Measurements from ENCODE around the genes GALNT12 and ERP44.

DNA sequence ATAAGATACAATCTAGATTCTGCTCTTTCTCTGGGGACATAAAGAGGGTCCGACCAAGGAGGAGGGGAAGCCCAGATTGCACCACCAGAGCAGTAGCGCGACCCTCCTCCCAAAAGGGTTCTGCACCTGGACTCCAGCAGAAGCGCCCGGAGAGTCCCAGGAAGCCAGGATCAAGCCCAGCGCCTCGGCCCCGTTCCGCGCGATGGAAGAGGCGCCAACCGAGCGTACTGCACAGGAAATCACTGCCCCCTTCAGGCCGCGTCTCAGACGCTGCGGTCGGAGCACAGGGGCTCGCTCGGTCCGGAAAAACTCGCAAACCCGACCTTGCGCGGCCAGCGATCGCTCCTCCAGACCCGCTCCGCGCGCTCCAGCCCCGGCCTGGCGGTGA, 1.6 kb downstream of the GABBR2 start:
- PRO-cap = no peak

- PRO-cap = no peak
Observed at GRCh38 chr9:98778681-98779441, 17.5 kb downstream of the ANKS6 start.

GRCh38 chr9:98791686-98792034, 4.7 kb downstream of the ANKS6 start:
- PRO-cap = no peak

DNA sequence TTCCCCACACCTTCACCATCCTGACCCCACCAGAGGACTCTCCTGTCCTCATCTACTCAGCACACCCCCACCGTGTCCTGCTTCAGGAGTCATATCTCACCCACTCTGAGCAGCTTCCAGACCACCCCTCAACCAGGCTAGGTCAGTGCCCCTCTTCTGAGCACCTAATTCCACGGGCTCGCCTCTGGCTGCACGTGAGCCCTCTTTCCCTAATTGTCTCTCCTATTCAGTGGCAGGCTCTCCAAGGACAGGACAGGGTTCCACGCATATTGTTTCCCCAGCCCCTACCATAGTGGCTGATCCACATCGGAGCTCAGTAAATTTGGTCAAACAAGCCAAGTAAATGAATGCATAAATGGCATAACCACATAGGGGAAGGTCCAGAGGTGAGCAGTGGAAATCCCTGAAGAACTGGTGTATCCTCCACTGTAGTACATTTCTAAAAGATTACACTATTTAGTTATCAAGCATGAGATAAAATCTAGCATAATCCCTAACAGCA, 4.2 kb downstream of the ANKS6 start:
- PRO-cap = no peak

GRCh38 chr9:98807076-98808333, at the start of gene GALNT12:
Gene GALNT12, plus strand, starts transcription at chr9:98807670.
- PRO-cap = unidirectional peak, plus-strand start at chr9:98807672

GRCh38 chr9:98848694-98849102, 41.2 kb downstream of the GALNT12 start:
- PRO-cap = no peak

DNA sequence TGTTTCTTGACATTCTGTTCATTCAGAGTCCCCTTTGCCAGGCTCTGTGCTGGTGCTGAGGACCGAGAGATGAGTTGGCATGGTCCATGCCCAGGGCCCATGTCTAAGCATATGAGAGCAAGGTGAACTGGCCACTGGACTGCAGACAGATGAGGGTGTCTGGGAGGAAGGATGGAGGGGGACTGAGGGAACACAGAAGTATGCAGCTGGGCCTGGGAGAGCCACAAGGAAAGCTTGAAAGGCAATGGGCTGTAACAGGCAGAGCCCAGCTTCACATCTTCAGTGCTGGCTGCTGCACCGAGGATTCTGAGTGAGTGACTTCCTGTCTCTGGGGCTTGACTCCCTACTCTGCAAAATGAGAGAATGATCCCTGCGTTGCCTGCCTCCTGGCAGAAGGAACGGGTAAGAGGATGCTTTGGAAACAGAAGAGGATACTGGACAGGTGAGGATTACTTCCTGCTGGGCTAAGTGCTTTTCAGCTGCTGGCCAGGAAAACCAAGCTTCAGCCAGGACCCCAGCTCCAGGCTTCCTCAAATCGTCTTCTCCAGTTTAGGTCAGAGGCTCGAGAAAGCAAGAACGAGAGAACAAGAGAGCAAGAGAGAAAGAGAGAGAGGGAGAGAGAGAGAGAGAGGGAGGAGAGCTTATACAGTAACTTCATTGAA, 29.1 kb downstream of the COL15A1 start:
- PRO-cap = no peak

GRCh38 chr9:99092832-99093442, 12.0 kb upstream of the TGFBR1 start:
- PRO-cap = no peak

GRCh38 chr9:99105768-99106268, 905 bp downstream of the TGFBR1 start:
- PRO-cap = no peak

DNA sequence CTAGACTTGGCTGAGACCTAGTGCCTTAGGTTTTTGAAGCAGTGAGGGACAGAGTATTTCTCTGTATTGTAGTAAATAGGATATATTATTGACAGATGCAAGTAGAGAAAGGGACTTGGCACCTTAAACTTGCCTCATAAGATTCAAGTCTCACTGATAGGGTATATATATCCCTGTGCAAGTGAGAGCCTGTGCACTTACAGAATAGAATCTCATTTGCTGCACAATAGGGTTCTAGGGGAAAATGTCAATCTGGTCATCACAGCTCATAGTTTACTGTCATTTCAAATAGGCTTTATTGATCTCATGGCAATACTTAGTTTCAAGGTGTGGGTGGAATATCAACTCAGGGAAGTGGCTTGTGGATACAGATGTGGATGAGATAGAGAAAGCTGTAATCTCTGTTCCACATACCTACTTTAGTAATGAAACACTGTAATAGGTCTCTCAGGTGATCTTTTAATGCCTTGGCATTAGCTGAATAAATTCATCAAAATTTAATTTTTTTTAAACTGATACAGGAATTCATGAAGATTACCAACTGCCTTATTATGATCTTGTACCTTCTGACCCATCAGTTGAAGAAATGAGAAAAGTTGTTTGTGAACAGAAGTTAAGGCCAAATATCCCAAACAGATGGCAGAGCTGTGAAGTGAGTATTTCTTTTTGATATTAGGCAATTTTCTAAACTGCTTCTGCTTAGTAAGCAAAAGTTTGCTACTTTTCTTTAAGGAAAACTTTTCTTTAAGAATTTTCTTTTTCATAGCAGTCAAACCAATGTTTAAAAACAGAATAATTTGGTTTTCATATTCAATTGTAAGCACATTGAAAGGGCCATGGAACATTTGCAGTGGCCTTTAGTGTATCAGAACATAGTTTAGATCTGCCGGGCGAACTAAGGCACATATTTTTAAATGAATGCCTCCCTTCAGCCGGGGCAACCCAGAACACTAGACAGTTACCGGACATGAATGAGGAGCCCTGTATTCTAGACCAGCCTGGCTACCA, 42.5 kb downstream of the TGFBR1 start:
- PRO-cap = no peak

- PRO-cap = no peak
Observed at GRCh38 chr9:99257505-99258609, 35.8 kb downstream of the SEC61B start.

DNA sequence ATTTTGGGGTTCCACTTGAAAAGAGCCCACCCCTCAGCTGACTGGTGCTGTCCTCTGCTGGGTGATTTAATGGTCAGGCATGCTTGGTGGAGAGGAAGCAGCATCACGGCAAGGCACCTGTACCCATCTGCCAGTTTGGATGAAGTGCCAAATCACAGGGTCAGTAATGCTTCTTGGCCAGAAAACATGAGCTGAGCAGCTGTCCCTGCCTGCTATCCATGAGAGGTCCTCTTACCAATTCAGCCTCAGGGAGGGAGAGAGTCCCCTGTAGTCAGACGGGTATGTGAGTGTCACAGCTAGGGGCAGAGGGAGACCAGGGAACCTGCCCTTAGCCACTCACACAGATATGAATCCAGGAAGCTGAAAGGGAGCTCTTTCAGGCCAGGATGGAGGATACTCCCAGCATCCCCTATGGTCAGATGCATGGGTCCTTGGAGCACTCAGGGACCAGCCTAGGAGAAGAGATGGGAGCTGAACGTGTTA, 138.0 kb downstream of the SEC61B start:
- PRO-cap = no peak

DNA sequence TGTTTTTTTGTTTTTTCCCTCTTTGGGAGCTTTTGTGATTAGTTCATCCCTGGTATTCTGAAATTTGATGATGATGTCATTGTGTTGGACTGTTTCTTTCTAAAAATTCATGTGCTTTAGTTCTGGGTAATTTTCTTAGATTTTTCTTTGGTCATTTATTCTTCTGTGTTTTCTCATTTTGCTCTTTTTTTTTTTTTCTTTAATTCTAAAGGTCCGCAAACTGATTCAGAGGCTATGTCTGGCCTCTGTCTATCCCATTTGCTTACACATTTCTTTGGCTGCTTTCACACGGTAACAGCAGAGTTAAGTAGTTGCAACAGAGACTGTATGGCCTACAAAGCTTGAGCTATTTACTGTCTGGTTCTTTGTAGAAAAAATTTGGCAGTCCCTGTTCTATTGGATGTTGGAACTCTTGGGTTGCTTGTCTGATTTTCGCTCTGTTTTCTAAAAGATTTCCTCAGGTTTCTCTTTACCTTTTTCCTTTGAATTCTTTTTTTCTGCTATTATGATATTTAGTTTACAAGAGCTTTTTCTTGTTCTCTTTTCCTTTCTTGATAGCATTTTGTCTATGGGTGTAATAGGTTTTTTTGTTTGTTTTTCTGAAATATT, 25.0 kb downstream of the STX17 start:
- PRO-cap = no peak

DNA sequence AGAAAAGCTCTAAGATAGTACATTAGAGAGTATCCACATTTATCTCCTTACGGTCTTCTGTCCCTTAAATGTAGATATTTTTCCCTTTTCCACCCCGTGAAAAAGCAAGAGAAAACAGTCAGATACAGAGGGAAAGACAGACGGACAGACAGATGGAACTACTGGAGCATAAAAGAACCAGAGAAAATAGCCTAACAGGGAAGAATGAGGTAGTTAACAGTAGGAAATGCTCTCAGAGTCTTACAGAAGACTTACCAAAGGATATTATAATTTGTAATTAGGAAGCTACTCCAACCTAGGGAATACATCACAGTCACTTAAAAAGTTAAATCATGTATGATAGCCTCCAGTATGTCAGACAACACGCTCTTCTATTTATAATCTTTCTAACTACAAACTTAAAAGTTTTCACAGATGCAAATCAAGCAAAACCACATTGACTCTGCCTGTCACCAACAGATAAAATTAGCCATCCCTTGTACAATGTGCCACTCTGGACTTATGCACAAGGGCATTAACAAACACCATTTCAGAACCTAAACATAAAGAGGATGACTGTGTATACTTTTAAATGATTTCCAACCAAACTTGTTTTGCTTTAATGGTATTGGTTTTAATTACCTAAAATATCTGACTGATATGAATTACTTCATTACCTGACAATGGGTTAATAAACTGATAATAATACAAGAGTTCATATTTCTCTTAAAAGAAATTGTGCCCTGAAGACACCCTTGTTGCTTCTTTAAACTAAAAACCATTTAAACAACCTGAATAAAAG, 14.8 kb downstream of the ERP44 start:
- PRO-cap = bidirectional peak, plus-strand start at position 212 of the sequence, minus-strand start at position 148 of the sequence

DNA sequence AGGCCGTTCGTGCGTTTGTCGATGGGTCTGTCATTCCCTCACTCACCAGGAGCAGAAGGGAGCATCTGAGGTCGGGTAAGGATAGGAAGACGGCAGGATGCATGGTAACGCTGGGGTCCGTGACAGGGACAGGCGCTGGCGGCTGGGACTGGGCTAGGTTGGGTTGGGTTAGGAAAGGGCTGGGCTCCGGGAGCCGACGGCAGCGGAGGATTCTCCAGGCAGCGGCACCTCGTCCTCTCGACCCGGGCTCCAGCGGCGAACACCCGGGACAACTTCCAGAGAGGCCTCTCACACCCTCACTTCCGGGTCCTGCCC, at the start of gene ERP44:
ERP44 (minus strand) TSS at position 263 of the 315 bp plus-strand sequence.
- PRO-cap = bidirectional peak, plus-strand start outside the sequence, minus-strand start at position 263 of the sequence

- PRO-cap = bidirectional peak, plus-strand start at chr9:101398350, minus-strand start at chr9:101398396
Observed at GRCh38 chr9:101398255-101398478, 251 bp downstream of the MRPL50 start.

GRCh38 chr9:101423397-101423908, 12.1 kb downstream of the ALDOB start:
- PRO-cap = no peak

GRCh38 chr9:101427486-101427715, 8.2 kb downstream of the ALDOB start:
- PRO-cap = no peak

DNA sequence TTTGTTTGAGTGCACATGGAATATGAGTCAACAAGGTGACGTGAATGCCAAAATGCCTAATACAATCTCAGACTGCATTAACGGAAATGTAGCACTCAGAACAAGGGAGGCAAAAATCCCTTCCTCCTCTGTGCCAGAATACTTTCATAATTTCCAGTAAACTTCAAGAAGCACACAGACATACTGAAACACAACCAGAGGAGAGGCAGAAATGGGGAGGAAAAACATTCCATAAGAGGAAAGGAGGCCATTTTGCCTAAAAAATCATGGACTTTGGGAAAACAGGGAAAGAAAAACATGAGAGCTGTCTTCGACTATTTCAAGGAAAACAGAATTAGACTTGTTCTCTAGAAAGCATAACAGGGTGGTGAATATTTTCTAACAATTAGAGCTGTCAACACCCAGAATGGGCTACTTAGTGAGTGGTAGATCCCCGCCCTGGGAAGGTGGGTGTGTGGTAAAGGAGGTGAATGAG, 48.2 kb downstream of the ABCA1 start:
- PRO-cap = no peak

DNA sequence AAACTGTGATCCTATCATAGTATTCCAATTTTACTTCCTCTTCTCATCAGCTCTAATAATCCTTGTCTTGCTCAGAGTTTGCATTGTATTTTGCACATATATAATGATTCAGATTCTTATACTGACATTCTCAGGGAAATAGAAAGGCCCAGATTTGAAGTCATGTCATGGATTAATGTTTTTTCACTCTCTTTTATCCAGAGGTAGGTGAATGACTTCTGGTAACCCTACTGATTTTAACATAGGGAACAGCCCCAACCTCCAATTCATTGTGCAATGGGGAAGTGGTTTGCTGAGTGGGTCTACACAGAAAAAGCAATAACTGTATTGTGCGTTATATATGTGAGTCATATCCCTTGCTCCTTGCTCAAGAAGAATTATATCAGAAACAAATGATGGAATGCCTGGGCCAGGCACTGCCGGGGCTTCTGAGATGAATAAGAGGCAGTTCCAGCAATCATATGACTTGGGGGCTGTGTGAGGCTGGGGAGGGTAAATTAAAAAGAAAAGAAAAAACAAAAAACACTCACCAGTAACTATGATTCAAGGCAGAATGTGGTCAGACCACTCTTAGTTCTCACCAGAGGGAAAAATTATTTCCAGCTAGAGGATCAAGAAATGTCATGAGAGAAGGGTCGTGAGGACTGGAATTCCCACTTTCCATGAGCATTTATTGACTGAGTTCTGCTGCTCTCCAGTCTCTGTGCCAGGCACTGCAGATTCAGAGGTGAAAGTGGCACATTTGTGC, 79.2 kb upstream of the ABCA1 start:
- PRO-cap = no peak